HT-29 (cell line): ENCODE results near the genes GDF5, SPAG4 and NFS1.

DNA sequence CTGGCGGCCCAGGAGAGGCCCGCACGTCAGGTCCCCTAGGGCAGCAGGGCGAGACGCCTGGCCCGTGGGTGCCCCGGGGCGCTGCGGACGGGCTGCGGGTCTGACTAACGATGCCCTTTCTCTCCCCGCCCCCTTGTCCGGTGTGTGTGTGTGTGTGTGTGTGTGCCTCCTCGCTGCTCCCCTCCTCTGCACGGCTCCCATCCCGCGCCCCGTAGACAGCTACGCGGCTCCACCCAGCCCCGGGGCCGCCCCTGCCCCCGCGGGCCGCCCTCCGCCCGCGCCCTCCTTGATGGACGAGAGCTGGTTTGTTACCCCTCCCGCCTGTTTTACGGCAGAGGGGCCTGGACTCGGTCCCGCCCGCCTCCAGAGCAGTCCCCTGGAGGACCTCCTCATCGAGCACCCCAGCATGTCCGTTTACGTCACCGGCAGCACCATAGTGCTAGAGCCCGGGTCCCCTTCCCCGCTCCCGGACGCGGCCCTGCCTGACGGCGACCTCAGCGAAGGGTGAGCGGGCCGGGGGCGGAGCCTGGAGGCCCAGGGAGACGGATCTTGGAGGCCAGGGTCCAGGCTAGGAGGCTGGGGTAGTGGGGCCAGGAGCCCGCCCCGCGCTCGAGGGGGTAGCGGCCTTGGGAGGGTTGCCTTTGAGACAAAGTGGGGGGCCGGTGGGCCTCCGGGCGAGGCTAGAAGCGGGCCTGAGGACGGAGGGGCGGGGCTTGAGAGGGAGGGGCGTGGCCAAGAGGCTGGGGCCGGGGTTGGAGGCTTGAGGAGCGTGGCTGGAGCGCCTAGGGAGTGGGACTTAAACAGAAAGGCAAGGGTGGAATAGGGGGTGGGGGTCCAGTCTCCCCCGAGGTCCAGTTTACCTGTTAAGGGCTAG, 5.1 kb downstream of the TP53INP2 start:
- RAMPAGE, long total RNA = no peak

DNA sequence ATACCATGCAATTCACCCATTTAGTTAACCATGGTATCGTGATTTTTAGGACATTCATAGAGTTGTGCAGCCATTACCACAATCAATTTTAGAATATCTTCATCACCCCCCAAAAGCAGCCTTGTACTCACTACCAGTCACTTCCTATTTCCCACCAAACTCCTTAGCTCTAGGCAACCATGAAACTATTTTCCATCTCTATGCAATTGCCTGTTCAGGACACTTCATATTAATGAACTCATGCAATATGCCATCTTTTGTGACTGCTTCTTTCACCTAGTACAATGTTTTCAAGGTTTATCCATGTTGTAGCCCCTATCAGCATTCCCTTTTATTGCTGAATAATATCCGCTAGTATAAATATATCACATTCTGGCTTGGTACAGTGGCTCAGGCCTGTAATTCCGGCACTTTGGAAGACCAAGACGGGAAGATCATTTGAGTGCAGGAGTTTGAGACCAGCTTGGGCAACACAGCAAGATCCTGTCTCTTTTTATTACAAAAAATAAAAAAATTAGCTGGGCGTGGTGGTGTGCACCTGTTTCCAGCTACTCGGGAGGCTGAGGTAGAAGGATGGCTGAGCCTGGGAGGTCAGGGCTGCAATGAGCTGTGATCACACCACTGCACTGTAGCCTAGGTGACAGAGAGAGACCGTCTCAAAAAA, 68.3 kb downstream of the TRPC4AP start:
- RAMPAGE, long total RNA = no peak

DNA sequence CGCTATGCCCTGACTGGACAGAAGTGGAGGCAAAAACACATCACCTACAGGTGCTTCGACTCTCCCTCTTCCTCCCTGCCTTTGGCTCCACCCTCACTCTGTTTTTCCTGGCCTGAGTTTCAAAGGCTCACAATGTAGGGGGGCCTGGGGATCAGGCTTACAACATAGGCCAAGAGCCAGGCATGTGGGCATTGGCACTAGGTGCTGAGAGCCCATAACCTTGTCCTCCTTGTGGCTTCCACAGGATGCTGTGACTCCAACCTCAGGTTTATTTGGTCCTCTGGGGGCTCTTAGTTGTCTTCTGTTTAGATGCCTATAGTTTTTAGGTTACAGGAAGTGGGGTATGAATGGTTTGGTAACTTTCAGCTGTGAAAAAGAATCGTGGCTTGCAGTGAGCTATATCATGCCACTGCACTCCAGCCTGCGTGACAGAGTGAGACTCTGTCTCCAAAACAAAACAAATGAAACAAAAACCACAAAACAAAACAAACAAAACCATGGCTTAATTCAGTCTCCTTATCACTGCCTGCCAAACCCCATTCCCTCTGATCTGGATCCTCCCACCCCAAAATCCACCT, 25.6 kb downstream of the MMP24 start:
- RAMPAGE, long total RNA = no peak

GRCh38 chr20:35260223-35260887, 17.6 kb downstream of the MMP24OS start:
- RAMPAGE, long total RNA = no peak

GRCh38 chr20:35273331-35274234, 4.3 kb downstream of the MMP24OS start:
- RAMPAGE, long total RNA = no peak

DNA sequence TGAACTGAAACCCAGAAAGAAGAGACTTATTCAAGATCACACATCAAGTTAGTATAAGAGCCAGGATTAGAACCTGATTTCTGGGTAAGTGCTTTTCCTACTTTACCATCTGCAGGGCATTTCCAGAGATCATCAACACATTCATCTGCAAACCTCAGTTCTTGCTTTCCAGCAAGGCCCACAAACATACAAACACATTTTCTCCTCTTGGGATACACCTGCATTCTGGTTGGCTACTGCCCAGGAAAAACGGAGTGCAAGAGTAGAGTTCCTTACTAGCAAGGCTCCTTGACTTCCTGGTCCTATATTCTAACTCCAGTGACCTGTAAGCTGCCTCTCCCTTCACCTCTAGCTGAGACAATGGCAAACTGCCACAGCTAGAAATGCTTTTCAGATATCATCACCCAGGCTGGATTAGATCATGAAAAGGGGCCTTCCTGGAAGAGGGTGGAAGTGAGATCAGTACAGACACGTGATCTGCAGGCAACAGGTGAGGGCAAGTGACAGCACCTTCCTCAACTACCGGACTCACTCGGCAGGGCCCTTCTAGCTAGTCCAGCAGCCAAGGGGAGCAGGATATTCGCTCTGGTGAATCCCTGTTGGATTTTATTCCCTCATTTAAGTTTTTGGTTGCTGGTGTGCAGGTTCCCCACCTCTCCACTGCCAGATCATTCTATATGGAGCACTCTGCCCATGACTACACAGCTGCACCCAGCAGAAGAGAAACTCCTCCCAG, 26.2 kb upstream of the FAM83C start:
- RAMPAGE, long total RNA = no peak

GRCh38 chr20:35437983-35438417, at the start of gene GDF5:
TSS of gene GDF5 (minus strand) at chr20:35438228.
- RAMPAGE, long total RNA = no peak

GRCh38 chr20:35474109-35474726, 18.8 kb downstream of the CEP250 start:
- RAMPAGE, long total RNA = no peak

- RAMPAGE, long total RNA = no peak
Observed at GRCh38 chr20:35502097-35502918, 27.1 kb downstream of the C20orf173 start.

DNA sequence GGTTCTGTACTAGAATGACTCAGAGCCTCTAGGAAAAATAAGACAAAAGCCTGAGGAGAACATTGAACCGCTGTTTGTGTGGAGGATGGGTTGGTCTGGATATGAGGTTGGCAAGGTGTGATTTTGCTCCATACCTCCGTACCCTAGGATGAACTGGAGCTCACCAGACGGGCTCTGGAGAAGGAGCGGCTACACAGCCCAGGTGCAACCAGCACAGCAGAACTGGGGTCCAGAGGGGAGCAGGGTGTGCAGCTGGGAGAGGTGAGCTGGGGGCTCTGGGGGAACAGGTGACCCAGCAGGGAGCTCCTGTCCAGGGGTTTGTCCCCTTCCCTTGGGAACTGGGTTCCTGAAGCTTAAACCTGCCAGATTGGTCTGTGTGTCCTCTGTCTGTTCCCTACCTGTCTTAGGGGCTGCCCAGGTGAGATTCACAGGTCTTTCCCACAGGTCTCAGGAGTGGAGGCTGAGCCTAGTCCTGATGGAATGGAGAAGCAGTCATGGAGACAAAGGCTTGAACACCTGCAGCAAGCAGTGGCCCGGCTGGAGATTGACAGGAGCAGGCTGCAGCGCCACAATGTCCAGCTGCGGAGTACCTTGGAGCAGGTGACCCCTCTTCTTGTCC, 21.8 kb downstream of the C20orf173 start:
- RAMPAGE, long total RNA = no peak

- RAMPAGE, long total RNA = no peak
Observed at GRCh38 chr20:35615472-35616348, at the start of gene SPAG4. TSS of gene SPAG4 (plus strand) at chr20:35615829.

DNA sequence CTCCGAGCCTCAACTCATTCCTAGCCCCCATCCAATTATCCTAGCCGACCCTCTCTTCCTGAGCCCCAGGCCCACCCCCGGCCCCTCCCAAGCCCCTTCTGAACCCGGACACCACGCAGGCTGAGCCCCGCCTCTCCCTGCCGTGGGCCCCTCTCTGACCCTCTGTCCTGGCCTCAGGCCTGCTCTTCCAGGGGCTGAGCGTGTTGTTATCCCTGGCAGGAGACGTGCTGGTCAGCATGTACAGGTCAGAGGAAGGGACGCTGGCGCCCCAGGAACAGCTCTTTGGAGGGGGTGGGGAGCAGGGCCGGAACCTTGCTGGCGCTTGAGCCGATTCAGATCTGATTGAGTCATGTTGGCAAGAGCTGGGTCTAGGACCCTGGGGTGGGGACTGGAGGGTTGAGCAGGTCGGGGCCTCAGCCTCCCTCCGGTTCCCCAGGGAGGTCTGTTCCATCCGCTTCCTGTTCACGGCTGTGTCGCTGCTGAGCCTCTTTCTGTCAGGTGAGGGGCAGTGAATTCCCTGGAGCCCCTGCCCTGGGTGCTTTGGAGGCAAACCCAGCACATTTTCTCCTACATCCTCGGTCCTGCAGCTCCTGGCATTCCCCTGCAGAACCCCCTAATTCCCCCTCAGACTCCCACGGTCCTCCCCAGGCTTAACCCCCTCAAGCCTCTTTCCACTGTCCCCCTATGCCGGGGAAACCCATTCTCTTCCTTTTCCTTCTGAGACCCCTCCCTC, 1.9 kb downstream of the SPAG4 start:
- RAMPAGE, long total RNA = no peak

GRCh38 chr20:35698776-35699710, at the start of gene NFS1:
TSS of gene NFS1 (minus strand) at chr20:35699352.
- RAMPAGE, long total RNA = start-site peak on the plus strand at chr20:35699391-35699452, 384 and 583 reads in 2 replicates

GRCh38 chr20:35729357-35730019, 12.6 kb downstream of the RBM39 start:
- RAMPAGE, long total RNA = no peak

GRCh38 chr20:35730020-35730698, 11.9 kb downstream of the RBM39 start:
- RAMPAGE, long total RNA = no peak

GRCh38 chr20:35775520-35776444, 4.0 kb downstream of the PHF20 start:
- RAMPAGE, long total RNA = no peak

GRCh38 chr20:35883542-35884511, 70.5 kb downstream of the SCAND1 start:
- RAMPAGE, long total RNA = no peak

- RAMPAGE, long total RNA = no peak
Observed at GRCh38 chr20:35952250-35953454, 1.6 kb downstream of the SCAND1 start.

- RAMPAGE, long total RNA = no peak
Observed at GRCh38 chr20:36082578-36082997, 72.0 kb upstream of the EPB41L1 start.

- RAMPAGE, long total RNA = no peak
Observed at GRCh38 chr20:36094111-36095122, 60.1 kb upstream of the EPB41L1 start.